Zone of skin (tissue), 1 donor: Measurements from ENCODE around the gene NPPA.

- RRBS: no CpG with 5 or more reads among the region's 13 CpGs
These were observed 66.5 kb downstream of the PEX14 start for GRCh38 chr1:10541332-10541578.

GRCh38 chr1:10662692-10663234, 133.7 kb downstream of the CASZ1 start:
- RRBS: no CpG with 5 or more reads among the region's 20 CpGs

DNA sequence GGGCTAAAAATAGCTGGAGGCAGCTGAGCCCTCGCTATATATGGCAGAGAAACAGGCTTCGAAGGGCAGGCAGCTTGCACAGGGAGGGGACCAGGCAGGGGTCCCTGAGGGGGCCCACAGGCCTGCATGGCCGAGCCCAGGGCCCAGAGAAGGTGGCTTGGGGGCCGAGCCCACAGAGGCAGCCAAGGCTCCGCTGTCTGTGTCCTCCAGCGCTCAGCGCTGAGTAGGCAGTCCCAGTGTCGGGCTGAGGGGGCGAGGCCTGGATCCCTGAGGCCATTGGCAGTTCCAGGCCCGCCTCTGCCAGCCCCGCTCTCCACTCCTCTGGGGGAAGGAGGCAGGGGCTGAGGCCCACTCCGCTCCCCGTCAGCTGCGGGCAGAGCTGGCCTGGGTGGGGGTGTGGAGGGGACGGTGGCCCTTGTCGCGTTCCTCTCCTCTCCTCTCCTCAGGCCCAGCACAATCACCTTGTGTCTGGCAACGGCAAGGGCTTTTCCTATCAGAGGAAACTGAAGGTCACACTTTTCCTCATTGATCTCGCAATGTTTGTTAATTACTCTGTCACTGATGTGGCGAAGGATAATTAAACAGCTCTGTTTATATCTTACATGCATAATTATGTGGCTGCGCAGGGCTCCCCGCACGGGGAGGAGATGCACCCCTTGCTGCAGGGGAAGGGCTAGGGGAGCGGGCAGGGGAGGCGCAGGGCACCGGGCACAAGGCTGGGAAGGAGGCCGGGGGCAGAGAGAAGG, 132.7 kb downstream of the CASZ1 start:
- RRBS: no CpG with 5 or more reads among the region's 27 CpGs

GRCh38 chr1:10671195-10671504, 125.3 kb downstream of the CASZ1 start:
- RRBS: no CpG with 5 or more reads among the region's 13 CpGs

DNA sequence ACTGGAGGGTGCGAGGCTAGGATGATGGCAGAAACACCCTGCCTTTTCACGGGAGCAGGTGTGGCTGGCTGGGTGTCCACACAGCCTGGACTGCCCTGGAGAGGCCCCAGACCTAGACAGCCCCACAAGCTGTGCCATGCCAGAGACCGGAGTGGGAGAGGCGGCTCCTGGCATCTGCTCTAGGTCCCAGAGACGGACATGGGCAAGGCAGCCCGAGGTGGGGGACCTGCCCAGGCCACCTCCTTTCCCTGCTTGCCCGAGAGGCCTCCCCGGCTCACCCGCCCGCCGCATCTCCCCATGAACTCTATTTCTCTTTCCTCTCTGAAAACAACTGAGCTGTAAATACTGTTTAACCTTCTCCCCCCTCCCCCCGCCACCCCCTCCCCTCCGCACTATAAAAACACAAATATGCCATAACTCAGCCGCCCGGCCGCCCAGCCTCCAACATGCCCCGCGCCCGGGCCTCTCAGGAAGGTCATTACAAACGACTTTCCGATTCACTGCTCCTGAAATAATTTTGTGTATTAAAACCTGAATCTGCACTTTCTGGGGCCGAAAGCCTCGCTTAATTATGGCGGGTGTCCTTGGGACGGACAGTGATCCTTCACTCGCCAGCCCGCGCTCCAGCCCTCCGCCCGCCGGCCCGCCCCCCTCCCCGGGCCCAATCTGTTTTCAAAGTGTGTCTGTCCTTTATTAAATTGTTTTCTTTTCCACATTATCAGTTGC, 124.4 kb downstream of the CASZ1 start:
- RRBS: 54% methylated on average over 4 of the region's 33 CpGs

DNA sequence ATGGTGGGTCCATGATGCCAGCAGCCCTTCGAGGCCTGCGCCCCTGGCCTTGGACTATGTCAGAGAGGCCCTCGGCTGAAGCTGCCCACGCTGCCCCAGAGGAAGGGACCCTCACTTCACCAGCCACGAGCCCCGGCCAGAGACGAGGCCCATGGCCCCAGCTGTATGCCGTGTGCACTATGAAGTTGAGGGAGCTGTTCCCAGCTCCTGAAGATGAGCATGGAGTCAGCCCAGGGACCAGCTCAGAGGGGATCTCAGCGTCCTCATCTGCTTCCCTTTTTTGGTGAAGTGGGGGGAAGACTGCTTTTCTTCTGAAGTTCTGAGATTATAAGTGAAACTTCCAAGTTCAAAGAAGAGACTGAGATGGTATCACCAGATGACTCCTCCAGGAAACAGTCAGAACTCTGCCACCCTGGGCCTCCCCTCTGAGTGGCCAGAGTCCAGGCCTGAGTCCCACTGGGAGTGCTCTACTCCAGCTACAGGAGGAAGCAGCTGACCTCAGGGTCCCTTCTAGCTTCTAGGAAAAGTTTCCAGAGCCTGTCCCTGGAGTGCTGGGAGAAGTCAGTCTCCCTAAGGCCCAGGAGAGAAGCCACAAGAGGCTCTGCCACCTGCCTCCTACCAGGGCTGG, 104.8 kb downstream of the CASZ1 start:
- RRBS: 100% methylated on average over 2 of the region's 9 CpGs

DNA sequence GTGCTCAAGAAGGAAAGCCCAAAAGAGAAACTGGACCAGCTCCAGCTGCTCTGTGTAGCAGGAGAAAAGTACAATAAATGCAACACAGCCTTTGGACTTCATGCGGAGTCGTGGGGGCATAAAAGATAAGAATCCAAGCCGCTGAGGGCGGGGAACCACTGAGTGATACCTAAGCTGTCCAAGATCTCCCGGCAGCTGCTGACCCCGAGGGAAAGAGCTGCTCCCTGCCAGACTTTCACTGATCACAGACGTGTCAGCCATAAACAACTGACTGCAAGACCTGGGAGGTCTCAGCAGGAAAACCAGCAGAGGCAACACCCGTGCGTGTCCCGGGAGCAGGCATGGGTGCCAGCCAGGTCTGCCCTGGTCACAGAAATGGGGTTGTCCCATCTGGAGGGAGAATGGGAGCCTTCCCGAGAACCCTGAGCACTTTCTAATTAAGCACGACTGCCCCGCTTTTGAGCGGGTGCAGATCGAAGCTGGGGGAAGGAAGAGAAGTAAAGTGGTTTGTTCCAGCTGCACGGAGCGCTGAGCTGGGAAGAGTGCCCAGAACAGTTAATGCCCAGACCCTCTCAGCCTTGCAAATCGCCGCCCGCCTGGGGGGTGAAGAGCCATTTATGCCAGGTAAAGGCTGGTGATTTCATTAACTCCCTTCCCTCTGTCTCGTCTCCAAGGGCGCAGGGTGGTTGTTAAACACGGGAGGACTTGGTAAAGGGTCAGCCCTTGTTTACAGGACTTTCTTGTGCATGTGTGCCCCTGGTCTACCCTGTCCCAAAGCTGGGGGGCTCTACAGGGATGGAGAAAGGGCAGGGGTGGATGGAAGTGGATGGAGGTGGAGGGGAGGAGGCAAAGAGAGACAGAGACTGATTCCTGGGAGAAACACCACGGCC, 37.6 kb downstream of the C1orf127 start:
- RRBS: no CpG with 5 or more reads among the region's 24 CpGs

GRCh38 chr1:11027128-11027831, 14.8 kb downstream of the TARDBP start:
- RRBS: no CpG with 5 or more reads among the region's 10 CpGs

DNA sequence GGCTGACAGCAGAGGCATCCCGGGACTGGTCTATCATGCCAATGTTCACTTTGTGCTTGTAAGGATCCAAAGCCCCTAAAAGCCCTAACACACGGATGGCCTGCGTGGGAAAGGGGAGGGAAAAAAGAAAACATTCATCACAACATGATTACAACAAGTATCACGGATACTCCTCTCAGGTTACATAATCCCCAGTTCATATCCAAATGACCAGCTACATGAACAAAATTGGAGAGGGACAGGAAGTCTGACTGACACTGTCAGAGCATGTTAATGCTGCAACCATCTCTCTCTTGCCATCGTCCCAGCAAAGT, 31.4 kb downstream of the MTOR start:
- RRBS: no CpG with 5 or more reads among the region's 5 CpGs

GRCh38 chr1:11250716-11251424, 11.5 kb downstream of the MTOR start:
- RRBS: no CpG with 5 or more reads among the region's 4 CpGs

DNA sequence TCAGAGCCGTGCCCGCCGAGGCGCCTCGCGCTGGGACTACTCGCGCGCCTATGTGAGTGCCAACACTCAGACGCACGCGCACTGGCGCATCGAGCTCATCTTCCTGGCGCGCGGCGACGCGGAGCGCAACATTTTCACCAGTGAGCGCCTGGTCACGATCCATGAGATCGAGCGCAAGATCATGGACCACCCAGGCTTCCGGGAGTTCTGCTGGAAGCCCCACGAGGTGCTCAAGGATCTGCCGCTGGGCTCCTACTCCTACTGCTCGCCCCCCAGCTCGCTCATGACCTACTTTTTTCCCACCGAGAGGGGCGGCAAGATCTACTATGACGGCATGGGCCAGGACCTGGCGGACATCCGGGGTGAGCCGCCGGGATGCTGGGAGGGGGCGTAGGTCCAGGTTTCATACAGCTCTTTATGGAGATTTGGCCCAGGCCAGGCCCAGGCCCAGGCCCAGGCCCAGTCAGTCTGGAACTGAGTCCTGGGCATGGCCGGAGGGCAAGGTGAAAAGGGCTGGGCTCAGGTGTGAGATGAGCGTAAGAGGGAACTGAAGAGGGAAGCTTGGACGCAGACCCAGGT, 22.9 kb downstream of the DISP3 start:
- RRBS: no CpG with 5 or more reads among the region's 41 CpGs

DNA sequence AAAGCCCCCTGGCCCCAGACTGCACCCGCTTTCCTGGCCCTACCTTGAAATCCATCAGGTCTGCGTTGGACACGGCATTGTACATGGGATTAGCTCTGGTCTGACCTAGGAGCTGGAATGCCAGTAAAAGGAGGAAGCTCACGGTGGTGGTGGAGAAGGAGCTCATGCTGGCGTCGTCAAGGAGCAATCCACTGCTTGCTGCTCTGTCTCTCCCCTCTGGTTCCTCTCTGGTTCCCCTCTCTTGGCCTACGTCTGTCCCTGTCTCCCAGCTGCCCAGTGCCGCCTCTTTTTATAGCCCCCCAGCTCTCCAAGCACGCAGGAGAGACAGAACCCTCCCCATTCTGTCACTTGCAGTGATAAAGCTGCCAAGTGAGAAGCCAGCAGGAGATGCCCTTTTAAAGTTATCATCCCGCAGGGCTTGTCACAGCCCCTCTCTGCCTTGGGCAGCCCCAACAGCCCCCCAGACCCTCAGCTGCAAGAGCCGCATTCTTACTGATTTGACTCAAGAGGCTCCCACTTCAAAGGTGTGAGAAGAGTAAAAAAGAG, at the start of gene NPPA:
TSS of gene NPPA (minus strand) at position 265 of the 546 bp plus-strand sequence.
- RRBS: no CpG with 5 or more reads among the region's 11 CpGs

GRCh38 chr1:11919447-11920666, 6.4 kb downstream of the KIAA2013 start:
- RRBS: 58% methylated on average over 2 of the region's 26 CpGs

DNA sequence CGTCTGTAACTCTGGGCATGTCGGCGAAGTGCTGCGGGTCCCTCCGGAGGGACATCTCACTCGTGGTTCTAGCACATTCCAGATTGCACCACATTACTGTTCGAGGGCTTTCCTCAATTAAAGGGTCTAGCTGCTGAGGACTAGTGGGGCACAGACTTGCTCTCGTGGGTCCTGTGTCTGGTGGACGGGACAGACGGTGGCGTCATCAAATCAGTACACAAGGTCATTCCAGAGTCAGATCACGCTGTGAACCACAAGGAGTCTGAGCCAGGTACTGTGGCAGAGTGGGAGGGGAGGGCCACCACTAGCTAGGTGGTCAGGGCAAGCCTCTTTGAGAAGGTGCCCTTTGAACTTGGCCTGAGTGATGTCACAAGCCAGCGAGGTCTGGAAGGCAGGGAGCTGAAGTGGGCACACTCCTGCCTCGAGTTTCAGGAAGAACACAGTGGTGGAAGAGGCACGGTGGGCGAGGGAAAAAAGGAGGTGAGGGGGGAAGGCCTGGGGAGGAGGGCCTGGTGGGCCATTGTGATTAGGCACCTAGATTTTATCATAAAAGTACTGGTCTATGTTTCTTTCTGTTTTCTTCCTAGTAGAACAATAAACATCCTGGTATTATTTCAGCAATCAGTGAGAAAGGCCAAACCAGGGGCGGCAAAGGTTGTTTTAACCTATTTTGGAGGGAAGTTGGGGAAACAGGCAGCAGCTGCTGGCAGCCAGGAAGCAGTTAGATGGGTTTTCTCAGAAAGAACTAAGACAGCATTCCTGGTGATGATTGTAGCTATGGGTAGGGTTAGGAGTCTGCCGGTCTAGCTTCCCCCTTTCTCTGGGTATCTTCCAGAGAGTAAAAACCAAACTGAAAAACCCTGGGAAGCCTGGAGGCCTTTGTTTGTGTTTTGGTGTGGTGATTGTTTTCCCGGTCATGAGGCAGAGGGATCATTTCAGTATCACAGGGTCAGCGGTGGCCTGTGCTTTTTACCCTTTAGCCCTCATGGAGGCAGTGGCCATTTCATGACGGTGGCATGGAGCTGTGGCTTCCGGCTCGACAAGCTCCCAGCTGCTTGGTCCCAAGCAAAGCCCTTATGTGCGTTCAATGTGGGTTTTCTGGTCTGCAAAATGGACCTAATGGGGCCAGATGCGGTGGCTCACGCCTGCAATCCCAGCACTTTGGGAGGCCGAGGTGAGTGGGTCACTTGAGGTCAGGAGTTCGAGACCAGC, 19.8 kb upstream of the TNFRSF1B start:
- RRBS: 57% methylated on average over 4 of the region's 28 CpGs

GRCh38 chr1:12181294-12181763, 14.5 kb downstream of the TNFRSF1B start:
- RRBS: 96% methylated on average over 4 of the region's 9 CpGs

GRCh38 chr1:12190776-12191486, 24.1 kb downstream of the TNFRSF1B start:
- RRBS: no CpG with 5 or more reads among the region's 23 CpGs

- RRBS: no CpG with 5 or more reads among the region's 5 CpGs
These were observed 27.2 kb downstream of the TNFRSF1B start for GRCh38 chr1:12193891-12194472.

- RRBS: no CpG with 5 or more reads among the region's 16 CpGs
These were observed 29.7 kb downstream of the TNFRSF1B start for GRCh38 chr1:12196280-12197023.

DNA sequence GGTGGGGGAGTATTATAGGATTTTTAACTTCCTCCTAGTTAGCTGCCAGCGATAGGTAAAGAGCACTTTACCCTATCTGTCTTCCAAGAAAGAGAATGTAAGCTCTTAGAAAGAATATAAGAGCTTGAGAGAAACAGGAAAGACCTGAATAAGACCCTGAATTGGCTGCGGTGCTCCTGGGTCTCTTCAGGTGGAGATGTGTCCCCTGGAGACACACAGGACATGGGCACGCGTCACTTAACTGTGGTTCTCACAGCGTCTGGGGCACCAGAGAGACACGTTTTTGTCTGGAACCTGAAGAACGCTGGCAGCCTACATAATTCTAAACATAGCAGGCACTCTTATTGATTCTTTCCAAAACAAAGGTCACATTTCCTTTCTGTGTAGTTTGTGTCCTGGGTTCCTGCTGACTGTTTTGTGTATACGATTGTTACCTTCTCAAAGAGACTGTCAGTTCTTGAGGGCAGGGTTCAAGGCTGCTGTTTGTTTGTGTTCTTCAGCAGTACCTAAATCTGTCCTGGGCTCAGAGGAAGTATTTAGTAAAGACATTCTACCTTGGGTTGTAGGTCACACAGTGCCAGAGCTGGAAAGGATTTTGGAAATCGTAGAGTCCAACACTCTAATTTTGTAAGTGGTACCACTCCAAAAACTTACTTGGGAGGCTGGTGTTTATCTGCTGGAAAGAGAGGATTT, 164.6 kb downstream of the DHRS3 start:
- RRBS: no CpG with 5 or more reads among the region's 9 CpGs

DNA sequence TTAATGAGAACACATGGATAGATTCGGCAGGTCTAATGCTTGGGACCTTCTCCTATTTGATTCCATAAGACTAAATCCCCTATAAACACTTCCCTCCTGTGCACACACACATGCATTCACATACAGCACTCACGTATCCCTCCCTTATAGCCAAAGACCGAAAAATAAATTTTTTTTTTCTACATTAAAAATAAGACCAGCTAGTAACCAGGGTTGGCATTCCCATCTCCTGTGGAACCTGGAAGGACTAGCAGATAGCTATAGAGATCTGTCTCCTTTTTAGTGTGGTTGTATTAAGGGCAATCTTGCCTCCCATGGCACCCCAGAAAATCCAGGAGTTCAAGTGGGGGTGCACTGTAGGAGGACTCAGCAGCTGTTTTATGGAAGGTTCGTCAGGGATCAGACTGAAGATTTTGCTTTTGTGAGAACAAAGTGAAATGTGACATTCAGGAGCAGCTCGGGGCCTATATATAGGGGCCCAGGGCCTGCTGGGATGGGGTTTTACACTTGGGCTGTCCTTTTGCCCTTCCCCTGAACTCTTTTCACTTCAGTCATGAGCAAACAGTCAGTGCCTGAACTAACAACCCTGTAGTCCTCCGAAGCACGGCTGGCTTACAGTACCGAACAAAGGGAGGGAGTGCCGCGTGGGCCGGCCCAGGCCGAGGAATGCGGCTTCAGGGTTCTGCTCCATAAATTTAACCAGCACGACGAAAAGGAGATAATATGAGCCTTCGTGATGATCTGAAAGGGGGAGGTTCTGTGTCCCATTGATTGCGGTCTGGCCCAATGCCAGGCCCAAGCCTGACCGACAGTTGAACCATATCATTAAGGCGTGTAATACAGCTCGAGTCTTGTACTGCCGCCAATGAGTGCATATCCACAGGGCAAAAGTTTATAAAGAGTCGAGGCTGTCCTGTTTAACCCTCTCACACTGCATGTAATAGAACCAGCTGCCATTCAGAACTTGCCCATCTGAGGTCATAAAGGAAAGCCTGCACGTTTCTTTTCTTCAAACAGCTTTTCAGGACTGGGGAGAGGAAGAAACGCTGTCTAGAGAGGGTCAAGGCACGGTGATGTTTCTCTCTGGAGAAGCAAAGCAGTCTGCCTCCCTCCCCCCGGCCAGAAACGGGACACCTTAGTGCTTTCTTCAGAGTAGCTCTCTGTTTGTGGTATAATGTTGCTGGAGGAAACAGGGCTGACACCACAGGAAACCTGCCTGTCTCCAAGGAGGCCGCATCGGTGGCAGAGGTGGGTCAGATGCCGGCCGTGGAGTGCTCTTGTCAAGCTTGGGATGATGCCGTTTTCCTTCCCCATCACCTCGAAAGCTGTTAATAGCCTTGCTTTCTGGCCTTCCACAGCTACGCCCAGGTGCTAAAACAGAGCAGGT, 139.9 kb downstream of the DHRS3 start:
- RRBS: no CpG with 5 or more reads among the region's 34 CpGs